HTERT-HM (cell line): ENCODE data around the genes SARM1, SLC13A2, PROCA1, PHF12, PIPOX and MYO18A.

DNA sequence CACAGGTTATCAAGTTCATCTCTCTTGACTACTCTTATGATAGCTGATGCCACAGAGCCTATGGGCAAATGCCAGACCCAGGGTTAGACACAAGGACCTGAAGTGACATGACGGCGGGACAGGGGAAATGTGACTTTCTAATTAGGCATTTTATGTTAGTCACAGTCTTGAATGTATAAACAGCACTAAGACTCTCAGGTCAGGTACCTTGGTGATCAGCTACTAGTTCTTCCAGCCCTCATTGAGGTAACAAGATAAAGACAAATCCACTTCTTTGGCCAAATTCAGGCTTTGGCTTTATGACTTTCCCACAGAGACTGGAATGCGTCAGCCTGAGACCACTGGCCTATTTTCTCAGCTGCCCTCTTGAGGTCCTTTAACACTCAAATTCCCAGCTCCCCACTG is 10.5 kb downstream of the TNFAIP1 start:
- RRBS = no CpG with 5 or more reads among the region's 3 CpGs

DNA sequence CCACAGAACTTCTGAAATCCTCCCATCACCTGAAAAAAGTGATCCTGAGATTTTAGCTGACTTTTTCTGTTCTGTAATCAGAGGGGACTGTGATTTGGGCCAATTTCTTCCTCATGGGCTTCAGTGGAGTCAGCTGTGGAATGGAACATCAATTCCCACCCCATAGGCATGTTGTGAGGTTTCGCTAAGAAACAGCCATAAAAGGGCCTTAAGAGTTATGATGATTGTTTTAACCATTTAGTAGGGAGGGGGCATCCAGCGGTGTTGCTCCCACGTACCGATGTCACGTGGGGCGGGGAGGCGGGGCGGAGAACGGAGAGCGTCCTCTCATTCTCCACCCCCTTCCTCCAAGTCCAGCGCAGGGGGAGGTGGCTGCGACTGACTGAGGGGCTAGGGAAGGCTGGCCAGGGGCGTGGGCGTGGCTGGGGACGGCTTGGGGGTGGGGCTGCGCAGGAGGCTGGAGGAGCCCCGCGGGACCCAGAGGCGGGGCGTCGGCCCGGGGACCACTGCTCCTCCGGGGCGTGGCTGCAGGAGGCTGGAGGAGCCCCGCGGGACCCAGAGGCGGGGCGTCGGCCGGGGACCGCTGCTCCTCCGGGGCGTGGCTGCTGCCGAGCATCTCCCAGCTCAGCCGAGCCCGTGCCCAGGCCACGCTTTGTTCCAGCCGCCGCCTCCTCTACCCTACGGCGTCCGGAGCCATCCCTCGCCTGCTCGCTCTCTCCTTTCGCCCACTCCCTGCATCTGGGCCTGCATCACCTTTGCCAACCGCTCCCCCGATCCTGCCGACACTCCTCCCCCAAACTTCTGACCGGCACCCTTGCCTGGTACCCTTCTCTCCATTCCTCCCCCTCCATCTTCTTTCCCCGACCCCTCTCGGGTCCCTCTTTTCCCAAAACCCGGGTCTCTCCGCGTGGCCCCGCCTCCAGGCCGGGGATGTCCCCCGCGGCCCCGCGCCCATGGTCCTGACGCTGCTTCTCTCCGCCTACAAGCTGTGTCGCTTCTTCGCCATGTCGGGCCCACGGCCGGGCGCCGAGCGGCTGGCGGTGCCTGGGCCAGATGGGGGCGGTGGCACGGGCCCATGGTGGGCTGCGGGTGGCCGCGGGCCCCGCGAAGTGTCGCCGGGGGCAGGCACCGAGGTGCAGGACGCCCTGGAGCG is at the start of gene SARM1:
Gene SARM1, plus strand, starts transcription at position 615 of the 1,153 bp plus-strand sequence.
- RRBS = under 1% methylated on average over 29 of the region's 83 CpGs

DNA sequence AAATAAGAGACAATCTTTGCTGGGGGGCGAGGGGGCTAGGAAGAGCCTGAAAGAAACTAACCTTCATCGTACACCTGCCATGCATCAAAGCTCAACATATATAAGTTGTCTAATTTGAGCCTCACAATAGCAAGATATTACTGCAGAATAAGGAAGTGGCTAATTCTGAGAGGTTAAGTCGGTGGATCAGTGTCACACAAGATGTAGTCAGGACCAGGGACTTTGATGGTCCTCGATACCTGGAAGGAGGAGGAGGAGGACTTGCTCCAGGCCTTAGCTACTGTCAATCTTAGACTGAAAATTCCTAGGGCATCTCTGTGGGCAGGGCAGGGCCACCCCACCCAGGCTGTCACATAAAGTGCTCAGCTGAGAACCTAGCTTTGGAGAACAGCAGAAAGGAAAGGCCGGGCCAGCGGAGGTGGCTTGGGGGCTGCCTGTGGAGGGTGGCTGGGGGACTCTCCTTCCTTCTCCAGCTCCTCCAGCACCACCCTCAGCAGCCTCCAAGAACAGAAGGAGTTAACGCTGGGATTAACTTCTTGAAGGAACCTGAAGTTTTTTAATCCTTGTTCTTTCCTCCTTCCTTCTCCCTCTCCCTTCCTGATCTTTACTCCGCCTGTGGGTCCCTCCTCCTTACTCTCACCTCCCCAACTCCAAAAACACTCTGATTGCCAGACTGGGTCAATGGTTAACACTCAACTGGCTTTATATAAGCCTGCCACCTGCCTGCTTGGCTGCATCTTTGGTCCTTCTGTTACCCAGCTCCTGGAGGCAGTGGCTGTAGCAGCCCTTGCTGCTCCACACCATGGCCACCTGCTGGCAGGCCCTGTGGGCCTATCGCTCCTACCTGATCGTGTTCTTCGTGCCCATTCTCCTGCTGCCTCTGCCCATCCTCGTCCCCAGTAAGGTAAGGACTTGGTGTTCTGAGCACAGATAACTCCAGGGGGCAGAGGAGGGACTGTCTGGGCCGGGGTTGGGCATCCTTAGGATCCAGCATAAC is at the start of gene SLC13A2:
Gene SLC13A2, plus strand, starts transcription at position 734 of the 997 bp plus-strand sequence.
- RRBS = no CpG with 5 or more reads among the region's 13 CpGs

DNA sequence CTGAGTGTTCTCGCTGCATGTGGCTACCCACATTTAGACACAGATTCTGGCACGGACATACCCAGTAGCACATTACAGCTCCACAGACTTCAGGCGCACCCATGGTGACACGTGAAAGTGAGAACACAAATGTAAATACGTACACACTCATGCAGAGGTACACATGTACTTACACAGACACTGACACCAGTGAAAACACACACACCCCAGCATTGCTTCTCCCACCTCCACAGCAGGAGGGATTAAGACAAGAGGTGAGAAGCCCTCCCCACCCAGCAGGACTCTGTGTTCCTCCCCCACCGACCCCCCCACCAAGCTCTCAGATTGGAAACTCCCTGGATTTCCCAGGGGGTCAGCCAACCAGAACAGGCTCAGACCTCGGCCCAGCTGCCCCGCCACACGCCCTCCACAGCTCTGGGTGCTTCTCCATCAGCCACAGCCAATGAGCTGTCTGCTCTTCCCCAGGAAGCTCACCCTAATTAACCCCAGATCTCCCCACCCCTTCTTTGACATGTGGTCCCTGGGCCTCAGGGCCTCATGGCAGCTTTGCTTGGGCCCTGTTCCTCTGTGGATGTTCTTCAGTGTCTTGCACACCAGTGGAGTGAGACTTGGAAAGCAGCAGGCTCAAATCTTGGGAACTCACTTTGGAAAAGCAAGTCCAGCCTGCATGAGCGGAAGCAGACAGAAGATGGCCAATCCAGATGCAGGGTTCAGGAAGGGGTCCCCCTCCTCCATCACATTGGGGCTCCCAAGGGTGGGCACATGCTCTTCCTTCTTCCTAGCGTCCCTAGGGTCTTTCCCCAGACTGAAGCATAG is 5.2 kb upstream of the FOXN1 start:
- RRBS = no CpG with 5 or more reads among the region's 11 CpGs

GRCh38 chr17:28598197-28598832 is 510 bp downstream of the SPAG5 start:
- RRBS = no CpG with 5 or more reads among the region's 21 CpGs

DNA sequence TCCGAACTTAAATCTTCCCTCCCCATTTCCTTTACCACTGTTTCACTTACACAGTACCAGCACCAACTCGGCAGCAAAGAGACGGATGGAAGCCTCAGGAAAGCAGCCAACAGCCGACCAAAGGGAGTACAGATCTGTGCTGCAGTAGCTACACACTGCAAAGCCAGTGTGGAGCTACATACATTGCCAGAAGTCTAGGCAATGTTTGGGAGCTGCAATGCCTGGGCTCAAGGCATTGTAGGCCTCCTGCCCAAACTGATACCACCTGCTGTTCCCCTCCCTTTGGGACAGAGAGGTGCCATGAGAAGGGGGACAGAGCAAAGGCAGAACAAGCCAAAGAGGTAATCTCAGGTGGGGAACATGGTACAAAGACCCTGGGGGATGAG is 1.8 kb downstream of the RSKR start:
- RRBS = no CpG with 5 or more reads among the region's 4 CpGs

- RRBS = no CpG with 5 or more reads among the region's 5 CpGs
Observed at GRCh38 chr17:28705314-28705780, 6.3 kb downstream of the PROCA1 start.

DNA sequence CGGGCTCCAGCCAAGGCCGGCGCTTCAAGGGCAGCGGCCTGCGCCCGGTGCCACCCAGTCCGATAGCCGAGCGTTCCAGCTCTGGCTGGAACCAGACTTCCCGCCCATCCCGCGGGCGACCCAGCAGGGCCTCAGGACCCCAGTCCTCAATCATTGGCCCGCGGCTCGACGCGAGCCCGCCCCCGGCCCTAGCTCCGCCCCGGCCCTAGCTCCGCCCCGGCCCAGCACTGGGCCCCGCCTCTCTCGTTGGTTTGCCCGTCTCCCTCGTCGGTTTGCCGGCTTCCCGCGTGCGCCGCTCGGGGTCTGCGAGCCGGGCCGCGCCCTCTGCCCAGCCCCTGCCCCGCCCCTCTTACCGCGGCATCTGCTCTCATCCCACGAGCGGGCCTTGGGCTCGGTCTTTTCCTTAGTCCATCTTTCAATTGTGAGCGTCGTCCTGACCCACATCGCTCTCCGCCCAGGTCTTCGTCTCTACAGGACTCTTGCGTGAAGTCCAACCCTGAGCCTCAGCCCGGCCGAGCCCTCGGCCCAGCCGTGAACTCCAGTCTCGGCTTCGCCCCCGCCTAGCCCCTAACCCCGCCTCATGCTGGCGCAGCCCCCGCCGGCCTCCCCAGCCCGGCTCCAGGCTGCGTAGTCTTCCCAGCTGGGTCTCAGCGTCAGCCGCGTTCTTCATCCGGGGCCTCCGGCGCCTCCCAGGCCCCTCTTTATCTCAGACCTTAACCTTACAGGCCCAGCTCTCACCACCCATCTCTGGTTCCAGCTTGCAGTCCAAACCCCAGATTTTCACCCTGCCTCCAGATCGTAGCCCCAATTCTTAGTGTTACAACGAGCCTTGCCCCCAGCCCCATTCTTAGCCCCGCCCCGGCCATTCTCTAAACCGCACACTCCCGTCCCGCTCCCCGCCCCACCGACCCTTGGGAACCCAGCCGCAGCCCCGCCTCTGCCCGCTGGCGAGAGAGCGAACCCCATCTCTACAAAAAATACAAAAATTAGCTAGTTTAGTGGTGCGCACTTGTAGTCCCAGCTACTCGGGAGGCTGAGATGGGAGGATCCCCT is at the start of gene PROCA1:
Gene PROCA1, minus strand, starts transcription at position 672 of the 1,053 bp plus-strand sequence.
- RRBS = 6% methylated on average over 28 of the region's 86 CpGs

- RRBS = no CpG with 5 or more reads among the region's 10 CpGs
Observed at GRCh38 chr17:28718933-28719214, 911 bp upstream of the RPL23A start.

DNA sequence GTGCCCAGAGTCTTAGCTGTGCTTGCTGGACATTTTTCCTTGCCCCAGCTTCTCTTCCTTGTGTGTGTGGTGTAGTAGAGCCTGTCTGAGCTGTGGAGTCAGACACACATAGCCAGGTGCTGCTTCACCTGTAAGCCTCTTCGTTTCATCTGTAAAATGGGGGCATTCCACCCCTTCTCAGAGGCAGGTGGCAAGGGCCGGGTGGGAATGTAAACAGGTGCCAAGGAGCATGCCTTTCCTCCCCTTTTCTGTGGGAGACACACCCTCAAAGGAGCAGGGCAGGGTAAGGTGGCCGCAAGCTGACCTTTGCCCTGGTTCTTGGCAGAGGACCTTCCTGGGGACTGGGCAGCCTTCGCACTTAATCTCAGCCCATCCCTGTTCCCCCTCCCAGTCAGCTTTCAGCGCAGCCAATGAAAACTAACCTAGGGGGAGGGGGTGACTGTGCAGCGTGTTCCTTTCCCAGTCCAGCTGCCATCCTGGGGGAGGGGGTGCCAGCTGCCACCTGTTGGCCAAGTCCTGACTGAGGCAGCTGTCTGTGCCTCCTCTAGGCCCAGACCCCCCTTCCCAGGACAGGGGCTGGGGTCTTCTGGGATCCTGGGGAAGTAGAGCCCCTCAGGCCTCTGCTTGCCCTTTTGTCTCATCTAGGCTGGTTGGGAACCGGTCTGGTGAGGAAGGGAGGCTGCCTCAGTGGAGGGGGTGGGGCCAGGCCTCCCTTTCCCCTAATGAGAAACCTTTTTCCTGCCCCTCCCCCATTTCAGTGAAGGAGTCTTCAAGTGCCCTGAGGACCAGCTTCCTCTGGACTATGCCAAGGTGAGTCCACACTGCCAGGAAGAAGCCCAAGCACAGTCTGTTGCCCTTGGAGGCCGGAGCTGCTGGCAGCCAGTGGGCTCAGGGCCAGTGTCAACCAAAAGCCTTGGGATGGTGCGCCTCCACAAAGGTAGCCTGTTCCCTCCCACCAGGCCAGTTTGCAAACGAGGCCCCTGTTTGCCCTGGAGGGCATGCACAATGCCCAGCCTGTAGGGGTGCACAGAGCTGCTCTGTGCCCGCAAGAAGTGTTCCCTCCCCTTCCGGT is 3.0 kb downstream of the TRAF4 start:
- RRBS = no CpG with 5 or more reads among the region's 12 CpGs

- RRBS = no CpG with 5 or more reads among the region's 9 CpGs
Observed at GRCh38 chr17:28893188-28893788, 4.2 kb downstream of the FLOT2 start.

- RRBS = no CpG with 5 or more reads among the region's 4 CpGs
Observed at GRCh38 chr17:28925892-28926649, 23.2 kb upstream of the DHRS13 start.

DNA sequence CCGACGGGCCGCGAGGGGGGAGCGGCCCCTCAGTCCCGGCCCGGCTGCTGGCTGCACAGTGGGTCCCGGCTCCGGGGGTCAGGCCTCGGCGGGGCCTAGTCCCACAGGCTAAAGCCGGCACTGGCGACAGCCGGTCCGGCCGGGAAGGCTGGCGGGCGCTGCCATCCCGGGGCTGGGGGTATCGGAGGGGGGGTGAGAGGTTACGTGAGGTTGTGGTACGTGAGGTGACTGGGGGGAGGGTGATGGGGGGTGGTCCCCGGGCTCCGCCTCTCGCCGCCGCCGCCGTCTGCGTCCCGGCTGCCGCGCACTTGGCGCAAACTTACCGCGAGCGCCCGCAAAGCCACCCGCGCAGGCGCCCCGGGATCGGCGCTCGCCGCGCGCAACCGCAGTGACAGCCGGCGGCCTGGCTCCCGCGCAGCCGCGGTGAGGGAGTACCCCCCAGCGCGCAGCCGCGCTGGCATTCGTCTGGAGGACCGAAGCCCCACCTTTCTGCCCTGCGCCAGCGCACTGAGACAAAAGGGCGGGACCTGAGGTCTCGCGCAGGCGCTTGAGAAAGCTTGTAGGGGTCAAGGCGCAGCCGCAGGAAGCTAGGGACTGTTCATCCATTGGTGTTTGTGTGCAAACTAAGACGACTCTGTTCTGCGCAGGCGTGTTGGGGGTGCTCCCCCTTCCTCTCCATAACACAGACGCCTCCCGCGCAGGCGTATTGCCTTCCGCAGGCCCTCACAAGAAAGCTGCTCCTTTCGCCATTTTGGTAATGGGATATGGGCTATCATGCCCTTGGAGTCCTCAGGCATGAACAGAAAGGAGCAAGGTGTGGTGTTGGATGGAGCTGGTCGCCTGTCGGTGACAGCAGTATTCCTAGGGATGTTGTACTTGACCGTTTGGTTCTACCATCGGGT is at the start of gene PHF12:
Gene PHF12, minus strand, starts transcription at position 375 of the 902 bp plus-strand sequence.
- RRBS = under 1% methylated on average over 40 of the region's 82 CpGs

GRCh38 chr17:29040063-29040486 is 2.9 kb upstream of the PIPOX start:
- RRBS = no CpG with 5 or more reads among the region's 3 CpGs

DNA sequence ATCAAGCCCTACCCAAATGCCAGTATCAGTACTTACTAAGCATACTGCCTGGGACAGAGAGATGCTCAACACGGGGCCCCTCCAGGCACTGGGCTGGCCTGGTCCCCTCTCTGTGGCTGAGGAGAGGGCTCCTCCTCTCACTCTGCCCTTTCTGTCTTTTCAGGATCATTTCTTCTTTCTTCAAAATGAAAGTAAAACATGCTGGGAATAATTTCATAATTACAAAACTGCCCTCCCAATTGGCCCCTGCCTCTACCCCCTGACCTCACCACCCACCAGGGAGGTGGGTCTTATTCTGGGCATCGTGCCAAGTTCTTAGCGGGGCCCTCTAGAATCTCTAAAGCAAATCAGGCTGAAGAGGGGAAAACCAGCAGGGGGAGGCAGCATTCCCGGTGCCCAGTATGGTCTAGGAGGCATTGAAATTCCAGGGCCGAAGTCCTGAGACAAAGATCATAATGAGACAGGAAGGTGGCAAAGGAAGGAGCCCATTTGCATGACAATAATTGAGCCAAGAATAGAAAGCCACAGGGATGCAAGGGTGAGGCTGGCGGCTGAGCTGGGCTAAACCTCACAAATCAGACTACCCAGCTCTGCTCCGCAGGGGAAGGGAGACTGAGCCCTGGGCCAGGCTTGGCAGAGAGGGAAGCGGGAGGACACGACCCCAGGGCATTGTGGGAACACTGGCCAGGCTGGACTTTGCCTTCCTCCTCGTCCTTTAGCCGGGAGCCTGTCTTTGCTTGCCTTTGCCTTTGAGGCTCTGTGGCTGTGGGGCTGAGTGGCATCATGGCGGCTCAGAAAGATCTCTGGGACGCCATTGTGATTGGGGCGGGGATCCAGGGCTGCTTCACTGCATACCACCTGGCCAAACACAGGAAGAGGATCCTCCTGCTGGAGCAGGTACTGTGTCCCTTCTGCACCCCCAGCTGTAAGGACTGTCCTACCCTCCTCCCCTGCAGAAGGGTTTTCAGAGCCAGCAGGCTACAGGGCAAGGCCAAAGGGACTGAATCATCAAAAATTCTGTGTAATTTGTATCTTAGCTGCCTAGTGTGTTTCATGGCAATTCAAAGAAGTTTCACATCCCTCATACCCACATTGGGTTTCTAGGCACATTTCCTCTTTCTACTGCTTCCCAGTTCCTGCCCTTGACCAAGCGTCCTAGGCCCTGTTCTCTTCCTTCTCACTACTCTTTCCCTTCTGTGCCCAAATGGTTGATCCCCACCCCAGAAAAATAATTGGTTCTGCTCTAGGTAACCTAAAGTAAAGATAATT is at the start of gene PIPOX:
Gene PIPOX, plus strand, starts transcription at position 699 of the 1,269 bp plus-strand sequence.
- RRBS = no CpG with 5 or more reads among the region's 15 CpGs

GRCh38 chr17:29048389-29048994 is 5.6 kb downstream of the PIPOX start:
- RRBS = no CpG with 5 or more reads among the region's 8 CpGs

DNA sequence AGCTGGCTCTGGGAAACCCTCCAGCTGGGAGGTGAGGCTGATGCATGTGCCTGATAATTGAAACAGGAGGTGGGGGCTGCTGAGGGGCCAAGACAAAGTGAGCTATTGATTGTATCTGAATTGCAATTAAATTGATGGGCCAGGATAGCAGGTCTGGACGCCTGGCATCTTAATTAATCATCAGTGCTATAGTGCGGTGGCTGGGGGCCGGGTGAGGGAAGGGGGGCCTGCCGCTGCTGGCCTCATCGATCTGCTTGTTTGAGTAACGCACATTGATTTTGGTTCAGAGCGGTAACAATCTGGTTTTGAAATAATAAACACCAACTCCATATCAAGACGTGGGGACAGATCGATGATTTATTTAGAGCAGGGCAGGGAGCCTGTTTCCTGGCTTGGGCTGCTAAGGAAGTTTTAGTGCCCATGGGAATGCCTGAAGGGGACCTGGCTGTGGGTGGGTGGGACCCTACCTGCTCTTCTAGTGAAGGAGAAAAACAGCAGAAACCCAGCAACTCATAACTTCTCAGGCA is 65.7 kb downstream of the PIPOX start:
- RRBS = no CpG with 5 or more reads among the region's 9 CpGs

DNA sequence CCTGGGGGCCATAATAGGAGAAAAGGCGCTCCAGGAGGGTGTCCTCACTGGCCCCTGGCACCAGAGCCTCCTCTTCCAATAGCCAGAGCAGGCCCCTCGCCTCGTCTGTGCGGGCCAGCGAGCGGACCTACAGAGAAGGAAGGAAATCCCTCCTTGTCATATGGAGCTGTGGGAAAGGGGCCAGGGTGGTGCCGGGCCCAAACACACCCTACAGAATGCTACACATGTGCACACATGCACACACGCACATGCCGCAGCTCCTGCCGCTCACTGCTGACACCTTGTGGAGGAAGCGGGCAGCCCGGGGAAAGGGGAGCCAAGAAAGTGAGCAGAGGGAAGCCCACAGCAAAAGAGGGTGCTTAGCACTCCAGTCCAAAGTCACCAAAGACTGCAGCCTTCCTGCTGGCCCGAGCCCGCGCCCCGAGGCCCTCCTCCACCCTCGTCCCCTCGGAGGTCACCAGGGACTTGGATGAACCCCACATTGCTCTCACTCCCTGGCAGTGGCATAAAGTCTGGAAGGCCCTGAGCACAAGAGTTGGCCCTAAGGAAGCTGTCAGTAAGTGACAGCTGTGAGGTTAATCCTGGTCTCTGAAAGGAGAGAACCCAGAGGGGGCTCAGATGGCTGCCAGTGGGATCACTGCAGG is 68.3 kb downstream of the MYO18A start:
- RRBS = 2% methylated on average over 3 of the region's 18 CpGs

DNA sequence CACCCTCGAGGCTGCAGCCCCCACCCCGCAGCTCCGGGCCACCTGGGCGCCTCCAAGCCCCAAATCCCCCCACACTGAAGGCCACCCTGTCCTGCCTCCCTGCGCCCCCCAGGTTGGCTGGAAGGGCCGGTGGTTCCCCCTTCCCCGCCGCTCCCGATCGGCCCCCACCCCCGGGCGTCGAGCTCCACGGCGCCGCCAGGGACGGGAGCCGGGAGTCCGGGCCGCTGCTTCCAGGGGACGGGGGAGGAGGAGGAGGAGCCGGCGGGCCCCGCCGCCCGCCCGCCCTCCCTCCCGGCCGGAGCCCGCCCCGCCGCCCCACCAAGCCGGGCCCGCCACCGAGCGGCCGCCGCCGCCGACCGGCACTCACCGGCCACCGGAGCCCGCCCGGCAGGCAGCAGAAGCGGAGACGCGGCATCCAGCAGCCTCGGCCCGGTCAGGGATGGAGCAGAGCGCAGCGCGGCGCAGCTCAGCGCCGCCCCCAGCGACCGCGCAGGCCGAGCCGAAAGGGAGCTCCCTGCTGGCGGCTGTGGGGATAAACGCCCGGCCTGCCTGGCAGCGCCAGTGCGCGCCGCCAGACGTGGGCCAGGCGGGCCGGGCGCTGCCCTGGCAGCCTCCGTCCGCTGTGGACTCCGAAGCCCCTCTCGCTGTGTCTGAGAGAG is at the start of gene MYO18A:
Gene MYO18A, minus strand, starts transcription at position 453 of the 659 bp plus-strand sequence.
- RRBS = 2% methylated on average over 40 of the region's 76 CpGs

GRCh38 chr17:29569315-29569608 is 761 bp downstream of the TP53I13 start:
- RRBS = no CpG with 5 or more reads among the region's 5 CpGs